Mesenchymal stem cell of the bone marrow (primary cell): ENCODE data around the genes CDH10, ADAMTS12, TTC23L and BRIX1.

DNA sequence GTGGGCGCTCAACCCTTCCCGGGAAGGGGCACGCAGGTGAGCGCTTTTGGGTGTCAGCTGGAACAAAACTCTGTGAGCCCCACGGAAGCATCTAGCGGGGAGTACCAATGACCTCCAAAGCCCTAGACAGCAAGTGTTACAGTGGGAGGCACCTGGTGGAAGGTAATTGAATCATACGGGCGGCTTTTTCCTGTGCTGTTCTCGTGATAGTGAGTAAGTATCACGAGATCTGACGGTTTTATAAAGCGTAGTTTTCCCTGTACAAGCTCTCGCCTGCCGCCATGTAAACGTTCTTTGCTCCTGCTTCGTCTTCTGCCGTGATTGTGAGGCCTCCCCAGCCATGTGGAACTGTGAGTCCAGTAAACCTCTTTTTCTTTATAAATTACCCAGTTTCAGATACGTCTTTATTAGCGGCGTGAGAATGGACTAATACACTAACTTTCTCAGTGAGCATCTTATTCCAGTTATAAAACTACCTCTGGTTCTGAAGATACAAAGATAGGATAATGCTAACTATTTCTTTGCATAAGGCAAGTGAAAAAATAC is 628.2 kb upstream of the CDH18 start:
- CAGE, long polyA plus RNA: no peak

DNA sequence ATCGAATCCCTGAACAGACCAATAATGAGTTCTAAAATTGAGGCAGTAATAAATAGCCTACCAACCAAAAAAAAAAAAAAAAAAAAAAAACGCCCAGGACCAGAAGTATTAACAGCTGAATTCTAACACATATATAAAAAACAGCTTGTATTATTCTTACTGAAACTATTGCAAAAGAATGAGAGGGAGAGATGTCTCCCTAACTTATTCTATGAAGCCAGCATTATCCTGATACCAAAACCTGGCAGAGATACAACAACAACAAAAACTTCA is 327.7 kb downstream of the PRDM9 start:
- CAGE, long polyA plus RNA: no peak

DNA sequence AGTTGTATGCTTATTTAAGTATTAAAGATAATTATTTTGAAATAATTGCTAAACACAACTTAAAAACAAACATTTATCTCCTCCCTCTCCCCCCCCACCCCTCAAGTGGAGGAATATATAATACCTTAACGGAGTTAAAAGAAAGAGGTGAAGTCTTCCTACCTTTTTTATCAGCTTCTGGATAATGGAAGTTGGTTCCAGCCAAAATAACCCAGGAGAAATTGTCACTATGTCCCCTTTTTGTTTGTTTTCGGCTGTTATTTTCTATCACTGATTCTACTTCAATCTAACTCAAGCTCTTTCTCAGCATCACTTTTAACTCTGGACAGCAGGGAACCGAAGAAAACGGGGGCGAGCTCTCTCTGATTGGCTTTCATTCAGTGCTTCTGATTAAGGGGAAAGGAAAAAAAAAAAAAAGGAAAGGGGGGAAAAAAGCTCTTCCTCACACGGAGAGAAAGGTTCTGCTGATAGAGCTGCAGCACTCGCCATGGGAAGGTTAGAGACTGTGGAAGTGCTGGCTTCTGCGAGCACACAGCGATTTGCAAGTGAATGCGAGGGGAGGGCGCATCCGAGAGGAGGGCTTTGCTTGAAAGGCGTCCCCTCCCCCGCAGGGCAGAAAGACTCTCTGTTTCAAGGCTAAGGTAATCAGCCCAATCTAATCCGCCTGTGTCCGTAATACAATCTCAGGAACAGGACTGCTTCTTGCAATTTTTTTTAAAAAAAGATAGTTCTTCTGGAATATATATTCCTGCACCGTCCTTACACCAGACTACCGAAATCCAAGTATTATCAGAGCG is at the start of gene CDH10:
CDH10 (minus strand) TSS at position 547 of the 797 bp plus-strand sequence.
- CAGE, long polyA plus RNA: no peak

DNA sequence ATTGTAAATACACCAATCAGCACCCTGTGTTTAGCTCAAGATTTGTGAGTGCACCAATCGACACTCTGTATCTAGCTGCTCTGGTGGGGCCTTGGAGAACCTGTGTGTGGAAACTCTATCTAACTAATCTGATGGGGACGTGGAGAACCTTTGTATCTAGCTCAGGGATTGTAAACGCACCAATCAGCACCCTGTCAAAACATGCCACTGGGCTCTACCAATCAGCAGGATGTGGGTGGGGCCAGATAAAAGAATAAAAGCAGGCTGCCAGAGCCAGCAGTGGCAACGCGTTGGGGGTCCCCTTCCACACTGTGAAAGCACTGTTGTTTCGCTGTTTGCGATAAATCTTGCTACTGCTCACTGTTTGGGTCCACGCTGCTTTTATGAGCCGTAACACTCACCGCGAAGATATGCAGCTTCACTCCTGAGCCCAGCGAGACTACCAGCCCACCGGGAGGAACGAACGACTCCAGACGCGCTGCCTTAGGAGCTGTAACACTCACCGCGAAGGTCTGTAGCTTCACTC is 82.1 kb upstream of the CDH9 start:
- CAGE, long polyA plus RNA: no peak

DNA sequence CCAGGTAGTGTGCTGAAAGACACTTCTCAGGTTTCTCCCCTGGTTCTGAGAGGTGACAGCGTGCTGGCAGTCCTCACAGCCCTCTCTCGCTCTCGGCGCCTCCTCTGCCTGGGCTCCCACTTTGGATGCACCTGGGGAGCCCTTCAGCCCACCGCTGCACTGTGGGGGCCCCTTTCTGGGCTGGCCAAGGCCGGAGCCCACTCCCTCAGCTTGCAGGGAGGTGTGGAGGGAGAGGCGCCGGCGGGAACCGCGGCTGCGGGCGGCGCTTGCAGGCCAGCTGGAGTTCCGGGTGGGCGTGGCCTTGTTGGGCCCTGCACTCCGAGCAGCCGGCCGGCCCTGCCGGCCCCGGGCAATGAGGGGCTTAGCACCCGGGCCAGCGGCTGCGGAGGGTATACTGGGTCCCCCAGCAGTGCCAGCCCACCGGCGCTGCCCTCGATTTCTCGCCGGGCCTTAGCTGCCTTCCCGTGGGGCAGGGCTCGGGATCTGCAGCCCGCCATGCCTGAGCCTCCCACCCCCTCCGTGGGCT is 704.9 kb upstream of the CDH9 start:
- CAGE, long polyA plus RNA: no peak

DNA sequence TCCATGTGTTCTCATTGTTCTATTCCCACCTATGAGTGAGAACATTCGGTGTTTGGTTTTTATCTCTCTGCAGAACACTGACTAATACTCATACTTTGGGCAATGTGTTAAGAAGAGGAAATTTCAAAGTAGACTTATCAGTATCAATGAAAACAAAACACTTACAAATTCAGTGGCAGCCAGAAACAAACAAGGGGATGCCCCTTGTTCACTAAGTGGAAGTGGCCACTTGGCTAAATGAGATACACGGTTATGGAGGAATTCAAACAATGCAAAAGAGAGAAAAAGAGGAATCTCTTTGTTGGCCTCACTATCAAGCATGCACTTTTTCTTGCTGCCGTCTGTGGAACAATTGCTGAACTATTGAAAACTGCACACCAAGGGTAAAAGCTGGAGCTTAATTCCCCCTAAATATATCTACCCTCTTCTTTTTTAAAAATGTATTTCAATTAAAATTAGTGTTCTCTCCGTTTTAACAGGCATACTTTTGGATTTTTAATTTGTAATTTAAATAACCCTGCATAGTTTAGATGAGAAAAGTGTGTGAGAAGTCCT is 2044.9 kb upstream of the CDH6 start:
- CAGE, long polyA plus RNA: no peak

- CAGE, long polyA plus RNA: no peak
Observed at GRCh38 chr5:31778181-31778380, 139.2 kb downstream of the PDZD2 start.

DNA sequence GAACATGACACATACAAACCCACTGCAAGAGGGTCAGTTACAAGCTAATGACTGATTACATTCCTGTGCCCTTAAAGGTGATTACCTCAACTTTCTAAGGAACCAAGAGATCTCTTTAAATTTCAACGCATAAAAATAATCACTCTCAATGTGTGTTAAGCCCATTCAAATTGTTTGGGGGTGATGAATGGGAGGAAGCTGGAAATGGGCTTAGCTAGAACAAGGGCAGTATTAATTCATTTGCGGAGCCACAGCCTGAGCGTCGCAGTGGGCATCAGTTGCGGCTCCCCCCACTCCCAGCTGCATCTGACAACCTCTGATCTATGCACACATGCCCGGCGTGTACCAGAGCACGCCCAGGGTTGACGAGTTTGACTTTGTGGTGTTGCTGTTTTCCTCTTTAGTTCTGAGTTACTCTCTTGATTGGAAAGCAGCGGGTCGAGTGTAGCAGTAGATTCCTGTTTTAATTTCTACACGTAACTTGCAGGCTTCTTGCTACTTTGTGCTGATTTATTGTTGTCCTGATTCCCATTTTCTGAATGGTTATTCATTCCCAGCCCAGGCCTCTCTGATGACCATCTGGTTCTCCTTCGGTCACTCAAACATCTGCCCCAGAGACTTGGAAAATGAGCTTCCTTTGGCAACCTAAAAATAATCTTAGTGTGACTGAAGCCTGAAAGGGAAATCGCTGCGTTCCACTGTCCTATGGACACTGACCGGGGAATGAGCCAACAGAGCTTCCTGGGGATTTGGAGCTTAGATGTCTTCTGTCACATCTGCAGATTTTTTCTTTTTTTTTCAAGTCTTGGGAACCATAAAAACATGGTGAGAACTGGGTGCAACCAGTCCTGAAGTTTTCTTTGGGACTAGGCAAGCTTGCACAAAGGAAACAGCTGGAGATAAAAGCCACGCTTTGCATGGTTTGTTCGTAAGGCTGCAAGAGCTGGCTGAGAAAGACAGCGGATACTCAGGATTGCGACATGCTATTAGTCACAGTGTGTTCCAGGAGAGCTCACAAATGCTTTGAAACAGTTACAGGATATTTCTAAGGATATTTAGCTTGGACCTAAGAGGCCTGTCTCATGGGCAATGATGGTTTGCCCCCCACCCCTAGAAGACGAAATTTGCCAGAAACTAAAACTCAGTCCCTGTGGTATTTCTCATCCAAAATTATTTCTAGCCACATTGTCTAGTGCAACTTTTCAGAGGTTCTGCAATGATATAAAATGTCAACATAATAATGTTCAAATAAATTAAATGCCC is 146.4 kb downstream of the GOLPH3 start:
- CAGE, long polyA plus RNA: no peak

DNA sequence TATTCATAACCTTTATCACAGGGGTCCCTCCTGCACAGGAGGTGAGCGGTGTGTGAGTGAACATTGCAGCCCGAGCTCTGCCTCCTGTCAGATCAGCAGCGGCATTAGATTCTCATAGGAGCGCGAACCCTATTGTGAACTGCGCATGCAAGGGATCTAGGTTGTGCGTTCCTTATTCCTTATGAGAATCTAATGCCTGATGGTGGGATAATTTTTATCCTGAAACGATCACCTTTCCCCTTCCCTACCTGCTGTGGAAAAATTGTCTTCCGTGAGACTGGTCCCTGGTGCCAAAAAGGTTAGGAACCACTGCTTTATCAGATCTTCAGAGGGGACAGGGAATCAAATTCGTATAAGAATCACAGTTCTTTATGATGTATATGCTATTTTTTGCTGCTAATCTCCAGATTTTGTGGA is 9.2 kb downstream of the SUB1 start:
- CAGE, long polyA plus RNA: no peak

DNA sequence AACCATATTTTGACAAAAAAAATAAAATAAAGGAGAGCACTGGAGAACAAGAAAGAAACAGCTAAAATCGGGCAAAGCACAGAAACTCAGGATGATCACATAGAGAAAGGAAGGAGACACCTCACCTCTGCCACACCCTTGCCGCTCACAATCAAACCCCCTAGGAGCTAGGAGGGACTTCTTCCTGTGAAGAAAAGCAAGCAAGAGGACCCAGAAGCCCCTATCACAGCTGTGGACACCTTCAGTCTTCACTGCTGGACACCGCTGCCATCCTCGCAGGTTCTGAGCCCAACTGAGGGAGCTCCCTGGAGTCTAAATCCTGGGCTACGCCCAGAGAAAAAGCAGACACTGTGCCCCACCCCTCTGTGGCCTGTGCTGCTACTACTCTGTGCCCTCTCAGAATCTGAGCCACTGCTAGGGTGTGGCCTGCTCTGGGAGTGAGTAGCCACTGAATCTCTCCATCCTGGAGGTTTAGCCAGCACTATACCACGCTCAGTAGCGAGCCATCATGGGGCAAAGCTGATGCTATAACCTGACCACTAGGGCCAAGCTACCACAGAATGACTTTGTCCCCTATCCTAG is 338.1 kb downstream of the NPR3 start:
- CAGE, long polyA plus RNA: no peak

DNA sequence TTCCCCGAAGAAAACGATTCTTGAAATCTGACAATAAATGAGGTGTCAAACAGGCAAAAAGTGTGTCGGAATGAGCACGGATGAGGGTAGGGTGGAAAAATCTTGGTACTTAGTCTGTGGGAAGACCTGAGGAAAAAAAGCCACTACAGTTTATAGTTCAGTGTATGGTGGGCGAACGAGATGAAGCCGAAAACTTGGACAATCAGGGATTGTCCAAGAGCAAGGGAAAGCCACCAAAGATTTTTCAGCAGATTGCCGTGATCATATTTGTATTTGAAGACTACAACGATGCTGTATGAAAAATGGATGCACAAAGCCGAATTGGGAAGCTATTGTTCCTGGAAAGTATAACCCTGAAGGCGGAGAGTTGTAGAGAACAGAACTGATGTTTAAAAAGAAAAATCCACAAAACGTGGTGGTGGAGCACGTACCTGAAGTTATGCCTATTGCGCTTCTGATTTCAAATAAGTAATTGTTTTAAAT is 950 bp upstream of the TARS1 start:
- CAGE, long polyA plus RNA: no peak

DNA sequence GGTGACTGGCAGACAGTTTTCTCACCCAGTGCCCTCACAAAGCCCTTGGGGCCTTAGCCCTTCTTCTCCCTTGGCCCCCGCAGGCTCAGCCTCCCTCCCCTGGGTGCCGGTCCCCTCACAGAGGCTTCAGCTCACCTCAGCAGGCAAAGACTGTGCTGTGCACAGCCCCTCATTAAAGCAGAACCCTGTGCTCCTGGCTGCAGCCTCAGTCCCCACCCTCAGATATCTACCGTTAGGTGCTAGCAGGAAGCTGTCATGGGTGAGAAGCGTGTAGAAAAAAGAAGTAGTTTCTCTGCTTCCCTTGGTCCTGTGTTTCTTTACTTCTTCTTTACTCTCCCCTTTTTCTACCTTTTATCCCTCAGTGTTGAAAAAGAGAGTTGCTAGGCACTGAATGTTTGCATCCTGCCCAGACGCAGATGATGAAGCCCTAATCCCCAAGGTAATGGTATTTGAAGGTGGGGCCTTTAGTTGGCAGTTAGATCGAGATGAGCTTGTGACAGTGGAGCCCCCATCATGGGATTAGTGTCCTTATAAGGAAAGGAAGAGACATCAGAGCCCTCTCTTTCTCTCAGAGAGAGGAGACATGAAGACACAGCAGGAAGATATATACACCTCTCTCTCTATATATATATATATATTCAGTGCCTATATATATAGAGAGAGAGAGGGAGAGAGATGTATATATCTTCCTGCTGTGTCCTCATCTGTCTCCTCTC is 205.5 kb downstream of the ADAMTS12 start:
- CAGE, long polyA plus RNA: no peak

GRCh38 chr5:33891656-33892869 is at the start of gene ADAMTS12:
Gene ADAMTS12 (minus strand): TSS chr5:33891990.
- CAGE, long polyA plus RNA: no peak

GRCh38 chr5:34165230-34165745 is 122.3 kb upstream of the C1QTNF3 start:
- CAGE, long polyA plus RNA: no peak

GRCh38 chr5:34598200-34598711 is 57.9 kb upstream of the RAI14 start:
- CAGE, long polyA plus RNA: no peak

DNA sequence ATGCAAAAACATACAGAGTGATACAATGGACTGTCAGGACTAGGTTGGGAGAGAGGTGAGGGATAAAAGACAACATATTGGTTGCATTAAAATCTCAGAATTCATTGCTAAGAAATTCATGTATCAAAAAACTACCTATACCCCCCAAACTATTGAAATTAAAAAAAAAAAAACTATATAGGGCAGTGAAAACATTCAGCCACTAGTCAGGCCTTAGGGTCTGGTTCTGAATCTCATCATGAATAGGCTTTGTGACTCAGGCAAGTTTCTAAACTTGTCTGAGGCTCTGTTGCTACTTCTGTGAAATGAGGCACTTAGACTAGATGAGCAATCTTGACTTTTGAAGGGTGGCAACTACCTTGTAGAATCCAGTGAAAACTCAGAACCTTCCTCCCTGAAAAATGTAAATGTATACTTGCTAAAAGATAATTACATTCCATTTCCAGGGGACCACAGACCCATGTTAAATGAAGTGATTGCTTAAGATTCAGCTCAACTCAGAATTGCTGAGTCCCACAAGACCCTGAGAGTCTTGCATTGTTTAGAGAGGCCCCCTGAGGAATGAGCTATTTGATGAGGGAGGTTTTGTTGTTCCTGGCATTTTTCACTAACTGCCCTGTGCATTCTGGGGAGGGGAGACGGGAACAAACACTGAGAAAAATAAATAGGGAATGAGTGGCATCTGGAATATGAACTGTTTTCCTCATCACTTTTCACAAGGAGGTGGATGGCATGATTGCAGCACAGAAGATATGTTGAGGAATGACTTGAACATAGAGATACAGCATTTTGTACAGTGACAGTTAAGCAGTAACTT is 29.5 kb downstream of the RAI14 start:
- CAGE, long polyA plus RNA: no peak

DNA sequence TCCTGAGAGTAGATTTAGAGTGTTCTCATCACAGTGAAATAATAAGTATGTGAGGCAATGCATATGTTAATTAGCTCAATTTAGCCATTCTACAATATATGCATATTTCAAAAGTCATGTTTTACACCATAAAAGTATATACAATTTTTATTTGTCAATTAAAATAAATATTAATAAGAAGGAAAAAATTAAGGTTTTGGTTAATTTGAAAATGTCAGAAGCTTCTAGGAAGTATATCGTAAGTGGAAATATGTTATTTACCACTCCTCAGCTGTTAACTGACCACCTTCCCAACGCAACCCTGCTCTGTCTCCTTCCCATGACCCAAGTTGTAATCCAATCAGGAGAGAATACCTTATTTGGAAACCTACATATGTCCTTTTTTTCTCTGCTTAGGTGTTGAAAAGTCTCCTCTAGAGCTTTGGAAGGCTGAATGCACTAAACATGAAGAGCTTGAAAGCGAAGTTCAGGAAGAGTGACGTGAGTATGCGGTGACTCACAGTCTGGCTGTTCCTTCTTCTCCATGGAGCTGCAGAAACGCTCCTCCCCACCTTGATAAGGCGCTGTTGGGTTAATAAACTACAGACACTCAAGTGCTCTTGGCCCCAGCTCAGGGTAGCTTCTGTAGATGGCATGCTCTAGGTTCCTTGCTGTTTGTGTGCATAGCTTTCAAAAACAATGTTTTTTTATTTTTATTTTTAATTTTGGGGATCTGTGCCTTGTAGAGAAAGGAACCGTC is 30.5 kb downstream of the RAI14 start:
- CAGE, long polyA plus RNA: no peak

GRCh38 chr5:34838515-34839588 is at the start of gene TTC23L:
Gene TTC23L (plus strand): TSS chr5:34839164.
- CAGE, long polyA plus RNA: no peak

DNA sequence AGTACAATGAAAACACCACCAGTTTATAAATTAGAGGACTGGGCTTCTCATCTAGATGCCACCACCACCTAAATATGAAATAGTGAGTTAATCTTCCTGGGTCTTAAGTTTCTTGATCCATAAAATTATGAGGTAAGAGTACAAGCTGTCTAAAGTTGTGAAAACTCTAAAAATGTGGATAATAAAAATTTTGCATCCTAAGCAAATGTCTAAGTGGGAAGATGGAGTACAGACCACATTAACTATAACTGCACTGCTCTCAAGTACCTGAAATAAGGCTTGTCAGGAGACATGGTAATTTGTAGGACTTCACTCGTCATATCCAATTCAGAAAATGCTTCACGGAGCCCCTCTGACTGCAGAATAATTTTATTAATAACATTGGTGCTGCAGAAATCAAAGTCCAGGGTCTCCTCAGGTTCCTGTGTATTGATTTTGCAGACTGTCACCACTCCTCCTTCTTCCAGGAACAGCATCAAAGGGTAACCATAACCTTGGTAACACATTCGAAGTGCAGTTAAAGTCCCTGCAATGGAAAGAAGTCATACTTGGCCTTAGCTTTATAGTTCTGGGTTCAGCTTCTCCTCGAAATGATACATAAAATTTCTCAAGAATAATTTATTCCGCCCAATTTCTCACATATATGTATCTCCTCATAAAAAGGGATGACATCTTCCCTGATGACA is 3.9 kb downstream of the RAD1 start:
- CAGE, long polyA plus RNA: no peak

DNA sequence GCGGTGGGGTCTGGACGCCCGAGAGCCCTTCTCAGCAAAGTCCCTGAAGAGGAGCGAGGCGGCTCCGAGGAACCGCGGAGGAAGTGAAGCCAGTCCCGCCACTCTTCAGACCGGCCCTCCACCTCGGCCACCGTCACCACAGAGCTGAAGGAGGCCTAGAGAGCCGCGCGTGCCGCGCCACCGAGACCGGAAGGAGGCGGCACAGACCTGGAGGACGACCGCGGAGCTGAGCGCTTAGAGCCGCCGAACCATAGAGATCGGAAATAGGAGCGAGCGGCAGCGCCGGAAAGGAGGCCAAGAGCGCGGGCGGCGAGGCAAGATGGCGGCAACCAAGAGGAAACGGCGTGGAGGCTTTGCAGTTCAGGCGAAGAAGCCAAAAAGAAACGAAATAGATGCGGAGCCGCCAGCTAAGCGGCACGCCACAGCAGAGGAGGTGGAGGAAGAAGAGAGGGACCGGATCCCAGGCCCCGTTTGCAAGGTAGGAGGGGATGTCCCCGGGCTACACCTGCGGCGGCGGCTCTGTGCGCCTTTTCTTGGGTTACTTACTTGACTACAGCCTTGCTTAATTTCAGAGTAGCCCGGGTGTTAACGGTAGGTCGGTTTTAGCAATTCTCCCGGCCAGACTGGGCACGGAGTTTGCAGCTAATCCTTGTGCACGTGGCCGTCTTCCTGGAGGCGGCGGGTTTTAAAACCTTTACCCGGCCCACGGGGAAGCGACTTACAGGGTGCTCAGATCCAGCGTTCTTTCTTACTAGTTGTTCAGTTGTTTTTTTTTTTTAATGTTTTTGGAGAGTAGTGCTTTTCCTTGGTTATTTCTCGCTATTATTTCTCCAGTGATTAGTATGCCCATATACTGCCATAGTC is at the start of gene BRIX1:
BRIX1 (plus strand) TSS at position 292 of the 864 bp plus-strand sequence.
- CAGE, long polyA plus RNA: no peak